GM23248 (cell line): ENCODE measurements around the gene PTPN12.

DNA sequence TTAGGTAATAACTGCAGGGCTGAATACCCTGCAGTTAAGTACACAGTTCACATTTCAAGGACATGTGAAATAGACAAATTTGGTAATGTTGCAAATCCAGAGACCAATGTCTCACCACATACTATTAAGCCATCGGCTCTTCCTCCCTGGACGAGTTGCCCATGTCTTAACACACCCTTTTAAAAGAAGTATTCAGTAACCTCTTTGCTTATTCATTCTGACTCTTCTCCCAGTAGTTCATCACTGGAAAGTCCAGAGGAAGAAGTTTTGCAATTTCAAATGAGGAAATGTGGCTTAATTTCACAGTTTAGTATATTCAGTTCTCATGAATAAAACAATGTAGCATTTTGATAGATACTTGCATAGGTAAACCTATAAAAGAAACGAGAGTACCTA is 6.0 kb downstream of the GSAP start:
- RAMPAGE, long total RNA = no peak

GRCh38 chr7:77536979-77537794 is at the start of gene PTPN12:
Gene PTPN12 (plus strand): TSS chr7:77537295.
- RAMPAGE, long total RNA = no peak

- RAMPAGE, long total RNA = no peak
Measured at GRCh38 chr7:77541744-77542618, 4.9 kb downstream of the PTPN12 start.

GRCh38 chr7:77695584-77696389 is 472 bp upstream of the RSBN1L start:
- RAMPAGE, long total RNA = no peak

DNA sequence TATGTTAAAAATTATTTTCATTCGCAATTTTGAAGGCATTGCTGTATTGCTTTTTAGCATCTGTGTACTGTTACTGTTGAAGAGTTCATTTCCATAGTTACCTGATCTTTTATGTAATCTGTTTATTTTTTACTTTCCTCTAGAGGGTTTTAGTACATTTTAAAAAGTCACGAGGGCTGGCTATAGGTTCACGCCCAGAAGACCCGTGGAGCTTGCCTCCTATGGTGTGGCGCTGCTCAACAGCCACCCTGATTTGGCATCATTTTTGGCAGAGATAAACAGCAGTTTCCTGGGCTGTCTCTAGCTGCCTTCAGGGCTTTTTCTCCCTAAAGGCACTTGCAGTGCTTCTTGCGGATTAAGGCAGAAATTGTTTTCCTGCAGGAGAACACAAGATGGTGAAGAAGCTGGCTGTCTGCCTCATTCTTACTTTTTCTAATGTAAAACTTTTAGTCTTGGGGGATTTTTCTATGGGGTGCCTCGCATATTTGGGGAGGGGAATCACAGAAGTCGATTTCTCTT is 32.1 kb downstream of the RSBN1L start:
- RAMPAGE, long total RNA = no peak

GRCh38 chr7:77745804-77746453 is 49.7 kb downstream of the RSBN1L start:
- RAMPAGE, long total RNA = no peak

- RAMPAGE, long total RNA = no peak
Measured at GRCh38 chr7:77766299-77766889, 31.8 kb downstream of the TMEM60 start.

- RAMPAGE, long total RNA = no peak
Measured at GRCh38 chr7:78018450-78018821, 220.2 kb upstream of the TMEM60 start.

GRCh38 chr7:78018822-78020107 is 221.0 kb upstream of the TMEM60 start:
- RAMPAGE, long total RNA = no peak

DNA sequence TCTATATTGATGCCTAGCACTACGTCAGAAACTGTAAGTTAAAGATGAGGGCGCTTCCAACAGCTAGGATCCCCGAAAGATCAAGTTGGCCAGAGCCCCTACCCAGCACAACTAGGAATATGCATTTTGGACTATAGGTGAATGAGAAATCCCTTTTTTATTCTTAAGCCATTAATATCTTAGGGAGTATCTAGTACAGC is 93.3 kb upstream of the GNAI1 start:
- RAMPAGE, long total RNA = no peak

- RAMPAGE, long total RNA = no peak
Measured at GRCh38 chr7:80106484-80107011, 28.1 kb upstream of the GNAI1 start.

GRCh38 chr7:80135309-80135898 is 773 bp downstream of the GNAI1 start:
- RAMPAGE, long total RNA = no peak

DNA sequence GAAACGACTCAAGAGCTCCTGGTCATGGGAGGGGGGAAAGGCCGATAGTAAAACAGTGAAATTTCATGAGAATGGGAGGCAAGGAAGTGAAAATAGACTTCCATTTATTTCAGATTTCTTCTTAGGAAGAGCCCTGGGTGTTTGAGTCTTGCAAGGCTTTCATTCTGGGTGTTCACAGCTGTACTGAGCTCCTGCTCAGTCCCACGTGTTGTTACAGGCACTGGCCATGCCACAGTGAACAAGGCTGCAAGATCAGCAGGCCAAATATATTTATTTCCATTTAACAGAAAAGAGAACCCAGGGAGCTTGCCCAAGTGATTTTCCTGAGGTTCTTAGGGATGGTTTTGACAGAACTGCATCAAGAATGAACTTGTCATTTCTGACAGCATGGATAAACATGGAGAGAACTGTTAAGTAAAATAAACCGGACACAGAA is 54.6 kb upstream of the CD36 start:
- RAMPAGE, long total RNA = no peak

- RAMPAGE, long total RNA = no peak
Measured at GRCh38 chr7:80603948-80604339, 34.5 kb upstream of the CD36 start.

- RAMPAGE, long total RNA = no peak
Measured at GRCh38 chr7:80611568-80612091, 26.8 kb upstream of the CD36 start.

DNA sequence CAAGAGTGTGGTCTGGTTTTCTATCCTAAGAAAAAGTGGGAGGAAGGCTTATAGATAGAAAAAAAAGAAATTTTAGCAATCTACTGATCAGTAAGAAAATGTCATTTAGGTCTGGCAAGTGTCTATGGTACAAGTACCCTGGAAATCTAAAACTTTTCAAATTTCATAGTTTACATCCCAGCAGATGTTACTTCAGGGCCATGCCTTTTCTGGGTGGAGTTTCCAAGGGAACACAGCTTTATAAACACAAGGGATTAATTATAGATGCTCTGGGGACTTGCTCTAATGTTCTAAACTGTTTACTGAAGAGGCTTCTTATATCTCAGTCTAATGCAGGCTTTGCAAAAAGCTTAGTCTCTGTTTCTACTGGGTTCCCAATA is 3.1 kb downstream of the CD36 start:
- RAMPAGE, long total RNA = no peak

GRCh38 chr7:80680002-80680662 is 41.7 kb downstream of the CD36 start:
- RAMPAGE, long total RNA = no peak

DNA sequence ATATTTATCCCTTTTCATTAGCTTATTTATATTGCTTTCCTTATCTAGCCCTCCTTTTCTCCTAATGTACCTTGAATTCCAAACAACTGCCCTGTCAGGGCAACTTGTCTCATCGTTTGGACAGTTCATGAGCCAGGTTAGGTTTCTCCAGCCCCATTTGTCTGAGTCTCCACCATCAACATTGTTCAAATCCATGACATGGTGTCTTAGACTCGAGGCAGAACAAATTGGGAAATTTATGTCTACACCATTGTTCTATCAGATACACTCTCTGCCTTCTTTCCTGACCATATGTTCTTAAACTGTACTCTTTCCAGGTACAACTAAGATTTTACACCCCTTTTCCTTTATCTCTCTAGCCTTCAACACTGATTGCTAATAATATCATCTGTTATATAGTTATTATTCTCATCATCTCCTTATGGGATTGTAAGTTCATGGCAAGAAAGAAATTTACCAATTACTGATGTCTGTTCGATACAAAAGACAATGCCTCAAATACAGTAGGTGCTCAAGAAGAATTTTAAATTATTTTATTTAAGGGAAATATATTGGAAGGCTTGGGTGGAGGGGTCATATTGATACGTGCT is 25.6 kb downstream of the SEMA3C start:
- RAMPAGE, long total RNA = no peak

GRCh38 chr7:81845902-81846256 is 76.0 kb upstream of the HGF start:
- RAMPAGE, long total RNA = no peak

DNA sequence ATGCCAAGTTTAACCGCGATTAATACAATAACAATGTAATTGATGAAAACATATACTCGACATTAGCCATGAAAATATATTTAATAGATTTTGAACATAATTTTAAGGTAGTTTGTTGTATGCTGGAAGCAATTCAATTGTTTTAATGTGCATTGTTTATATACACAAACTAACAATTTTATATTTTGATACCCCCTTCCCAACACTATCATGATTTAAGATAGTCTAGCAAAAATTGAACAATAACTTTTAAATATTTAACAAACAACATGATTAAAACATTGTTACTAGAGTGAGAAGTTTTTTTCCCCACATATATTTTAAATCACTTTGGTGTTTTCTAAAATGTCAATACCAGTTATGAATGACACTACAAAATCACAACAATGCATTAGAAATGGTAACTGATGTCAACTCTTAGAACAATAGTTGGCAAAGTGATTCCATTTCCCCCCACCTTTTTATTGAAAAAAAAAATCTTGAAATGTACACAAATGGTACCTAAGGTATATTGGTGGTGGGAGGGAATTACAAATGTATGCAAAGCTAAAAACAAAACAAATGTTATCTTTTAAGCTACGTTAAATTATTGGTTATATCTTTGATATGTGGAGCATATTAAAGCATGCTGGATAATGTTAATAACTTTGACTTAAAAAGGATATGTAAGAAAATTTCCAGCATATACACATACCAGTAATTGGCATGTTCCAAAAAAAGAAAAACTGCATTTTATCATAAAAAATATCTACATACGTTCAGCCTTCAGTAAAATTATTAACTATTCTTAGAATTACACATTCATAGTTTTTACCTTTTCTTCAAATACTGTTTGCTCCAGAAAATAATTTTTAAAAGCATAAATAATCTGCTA is 178.4 kb upstream of the HGF start:
- RAMPAGE, long total RNA = no peak